ENCODE data around the gene RNF141.

DNA sequence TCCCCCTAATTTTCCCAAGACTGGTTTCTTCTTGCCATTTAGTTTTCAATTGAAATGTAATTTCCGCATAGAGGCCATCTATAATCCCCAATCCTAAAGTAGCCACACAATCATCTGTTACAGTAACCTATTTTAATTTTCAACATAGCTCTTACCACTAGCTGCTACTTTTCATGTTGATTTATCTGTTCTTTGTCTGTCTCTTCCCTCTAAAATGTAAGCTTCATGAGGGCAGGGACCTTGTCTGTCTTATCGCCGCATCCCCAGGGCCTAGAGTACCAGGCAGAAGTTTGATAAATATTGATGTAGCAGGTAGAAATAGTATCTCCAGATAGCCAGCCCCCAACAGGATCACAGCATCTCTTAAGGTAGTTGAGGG is 14.9 kb upstream of the NRIP3 start:
- RRBS, result no CpG with 5 or more reads among the region's 3 CpGs

DNA sequence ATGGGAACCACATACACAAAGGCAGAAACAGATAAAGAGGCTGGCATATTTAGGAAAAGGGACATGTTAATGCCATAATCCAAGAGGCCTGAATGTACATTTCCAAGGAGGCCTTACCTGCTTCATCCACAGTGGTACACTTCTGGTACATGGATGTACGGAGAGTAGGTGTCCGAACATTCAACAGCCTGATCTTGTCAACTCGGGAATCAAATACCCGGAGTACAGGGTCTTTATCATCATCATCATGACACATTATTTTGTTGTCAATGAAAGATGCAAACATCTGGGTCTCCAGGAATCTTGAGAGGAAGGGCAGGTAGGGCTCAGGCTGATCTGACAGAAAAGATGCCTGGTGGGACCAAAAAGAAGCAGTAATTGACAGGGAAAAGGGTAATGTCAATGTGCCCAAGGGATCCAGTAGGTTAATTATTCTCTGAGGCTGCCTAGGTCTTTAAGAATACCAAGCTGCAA is 86.7 kb upstream of the SCUBE2 start:
- RRBS, result no CpG with 5 or more reads among the region's 4 CpGs

DNA sequence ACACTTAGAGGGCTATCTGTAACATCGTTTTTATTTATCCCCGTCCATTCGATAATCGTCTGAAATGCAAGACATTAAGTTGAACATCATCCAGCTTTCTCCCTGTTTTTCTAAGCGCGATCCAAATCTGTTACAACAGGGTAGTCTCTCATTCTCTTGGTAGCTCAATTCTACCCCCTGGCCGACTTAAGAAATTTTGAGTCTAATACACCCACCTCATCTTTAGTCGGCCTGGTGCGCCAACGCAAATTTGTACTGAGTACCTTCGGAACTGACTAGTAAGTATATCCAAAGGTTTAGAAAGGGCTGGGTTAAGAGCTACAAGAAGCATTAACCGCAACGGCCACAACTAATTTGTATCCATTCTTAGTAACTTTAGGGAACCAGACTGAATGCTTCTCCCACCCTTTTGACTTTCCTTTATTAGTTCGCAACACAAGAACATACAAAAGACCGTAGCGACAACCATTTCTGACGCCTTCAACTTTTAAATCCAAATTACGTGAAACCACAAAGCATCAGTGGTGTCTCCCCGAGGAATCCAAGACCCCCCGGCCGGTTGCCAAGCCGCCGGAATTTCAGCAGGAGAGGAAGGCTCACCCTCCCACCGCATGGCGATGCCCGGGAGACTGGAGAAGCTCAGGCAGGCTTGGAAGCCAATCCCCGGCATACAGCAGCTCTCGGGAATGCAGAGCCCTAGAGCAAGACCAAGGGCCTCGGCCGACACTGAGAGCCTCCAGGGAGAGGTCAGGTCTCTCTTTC is 918 bp upstream of the ZNF143 start:
- RRBS, result 3% methylated on average over 5 of the region's 30 CpGs

- RRBS, result 1% methylated on average over 29 of the region's 67 CpGs
Measured at GRCh38 chr11:9572837-9573600, 451 bp upstream of the WEE1 start.

DNA sequence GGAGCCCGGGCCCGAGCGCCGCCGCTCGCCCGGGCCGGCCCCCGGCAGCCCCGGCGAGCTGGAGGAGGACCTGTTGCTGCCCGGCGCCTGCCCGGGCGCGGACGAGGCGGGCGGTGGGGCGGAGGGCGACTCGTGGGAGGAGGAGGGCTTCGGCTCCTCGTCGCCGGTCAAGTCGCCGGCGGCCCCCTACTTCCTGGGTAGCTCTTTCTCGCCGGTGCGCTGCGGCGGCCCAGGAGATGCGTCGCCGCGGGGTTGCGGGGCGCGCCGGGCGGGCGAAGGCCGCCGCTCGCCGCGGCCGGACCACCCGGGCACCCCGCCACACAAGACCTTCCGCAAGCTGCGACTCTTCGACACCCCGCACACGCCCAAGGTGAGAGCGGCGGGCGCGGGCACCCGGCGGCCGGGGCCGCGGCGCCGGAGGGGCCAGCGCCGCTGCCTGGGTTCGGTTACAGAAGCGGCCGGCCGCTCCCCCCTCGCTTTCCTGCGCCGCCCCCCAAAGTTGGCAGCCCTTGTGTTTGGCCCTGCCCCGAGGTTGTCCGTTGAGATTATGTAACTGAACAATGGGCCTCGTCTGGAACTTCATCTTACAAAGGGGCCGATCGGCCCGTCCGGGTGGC is 778 bp downstream of the WEE1 start:
- RRBS, result 2% methylated on average over 45 of the region's 84 CpGs

- RRBS, result no CpG with 5 or more reads among the region's 3 CpGs
Measured at GRCh38 chr11:9753889-9754537, 90.1 kb downstream of the SWAP70 start.

GRCh38 chr11:9755285-9756108 is 91.6 kb downstream of the SWAP70 start:
- RRBS, result no CpG with 5 or more reads among the region's 10 CpGs

DNA sequence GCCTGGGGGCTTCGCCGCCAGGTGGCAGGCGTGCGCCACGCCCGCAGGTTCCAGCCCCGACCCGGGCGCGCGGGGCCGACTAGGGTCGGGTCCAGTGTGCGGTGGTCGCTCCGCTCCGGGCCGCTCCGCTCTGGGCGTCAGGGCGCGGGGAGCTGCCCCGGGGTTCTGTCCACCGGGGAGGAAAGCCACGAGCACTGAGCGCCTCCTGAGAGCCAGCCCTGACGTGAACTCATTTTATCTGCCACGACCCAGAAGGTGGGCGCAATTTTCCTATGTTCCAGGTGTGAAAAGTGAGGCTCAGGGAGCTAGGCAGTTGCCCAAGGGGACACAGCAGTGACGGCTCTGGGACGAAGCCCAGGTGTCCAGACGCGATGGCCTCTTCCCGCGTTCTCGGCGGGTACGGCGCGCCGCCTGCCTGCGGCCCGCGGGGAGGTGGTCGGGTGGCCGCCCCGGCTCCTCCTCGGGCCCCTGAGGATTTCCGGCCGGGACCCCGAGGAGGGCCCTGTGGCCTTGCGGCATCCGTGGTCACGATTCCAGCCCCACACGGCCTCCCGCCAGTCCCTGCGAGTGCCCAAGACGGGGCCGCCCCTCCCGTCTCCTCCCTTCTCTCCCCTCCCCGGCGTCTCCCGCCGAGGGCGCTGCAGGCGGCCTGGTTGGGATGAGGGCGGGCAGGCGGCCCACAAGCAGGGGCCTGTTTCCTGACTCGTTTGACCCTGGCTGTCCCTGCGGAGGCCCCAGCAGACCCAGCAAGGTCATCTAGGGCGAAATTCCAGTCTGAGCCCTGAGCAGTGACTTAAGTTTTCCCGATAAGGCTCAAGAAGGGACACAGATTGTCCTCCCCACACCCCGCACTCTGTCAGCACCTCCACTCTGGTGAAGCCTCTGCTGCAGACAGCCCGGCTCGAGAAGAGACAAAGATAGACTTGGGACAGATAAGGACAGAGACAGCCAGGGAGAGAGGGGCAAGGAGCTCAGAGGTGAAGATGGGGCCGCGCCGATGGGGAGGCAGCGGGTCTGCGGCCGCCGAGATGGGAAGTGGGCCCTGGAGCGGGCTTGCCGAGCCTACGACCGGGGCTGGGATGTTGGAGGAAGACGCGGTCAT is 94.7 kb downstream of the SWAP70 start:
- RRBS, result 3% methylated on average over 16 of the region's 88 CpGs

- RRBS, result no CpG with 5 or more reads among the region's 3 CpGs
Measured at GRCh38 chr11:9849829-9850400, 186.0 kb downstream of the SWAP70 start.

GRCh38 chr11:10288754-10289429 is 5.1 kb downstream of the SBF2 start:
- RRBS, result no CpG with 5 or more reads among the region's 16 CpGs

DNA sequence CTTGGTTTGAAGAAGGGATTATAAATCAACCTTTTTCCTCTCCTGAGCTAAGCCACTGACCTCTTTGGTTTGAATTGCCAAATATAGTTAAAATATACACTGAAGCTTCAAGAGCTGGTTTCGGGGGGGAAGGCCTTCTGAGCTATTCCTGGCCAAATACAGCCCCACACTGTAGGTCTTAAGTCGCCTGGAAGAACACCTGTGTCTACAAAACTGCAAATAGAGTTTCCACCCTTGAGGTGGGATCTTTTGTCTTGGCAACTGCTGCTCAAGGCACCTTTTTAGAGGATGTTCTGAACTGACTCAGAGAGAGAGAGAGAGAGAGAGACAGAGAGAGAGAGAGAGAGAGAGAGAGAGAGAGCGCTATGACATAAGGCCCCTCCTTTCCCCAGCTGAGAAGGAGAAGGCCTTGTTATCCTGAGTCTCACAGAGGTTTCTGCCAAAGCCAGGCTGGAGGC is 5.5 kb downstream of the ADM start:
- RRBS, result no CpG with 5 or more reads among the region's 3 CpGs

GRCh38 chr11:10317268-10317947 is 12.5 kb downstream of the ADM start:
- RRBS, result no CpG with 5 or more reads among the region's 5 CpGs

- RRBS, result no CpG with 5 or more reads among the region's 26 CpGs
Measured at GRCh38 chr11:10386922-10388181, 67.7 kb upstream of the AMPD3 start.

DNA sequence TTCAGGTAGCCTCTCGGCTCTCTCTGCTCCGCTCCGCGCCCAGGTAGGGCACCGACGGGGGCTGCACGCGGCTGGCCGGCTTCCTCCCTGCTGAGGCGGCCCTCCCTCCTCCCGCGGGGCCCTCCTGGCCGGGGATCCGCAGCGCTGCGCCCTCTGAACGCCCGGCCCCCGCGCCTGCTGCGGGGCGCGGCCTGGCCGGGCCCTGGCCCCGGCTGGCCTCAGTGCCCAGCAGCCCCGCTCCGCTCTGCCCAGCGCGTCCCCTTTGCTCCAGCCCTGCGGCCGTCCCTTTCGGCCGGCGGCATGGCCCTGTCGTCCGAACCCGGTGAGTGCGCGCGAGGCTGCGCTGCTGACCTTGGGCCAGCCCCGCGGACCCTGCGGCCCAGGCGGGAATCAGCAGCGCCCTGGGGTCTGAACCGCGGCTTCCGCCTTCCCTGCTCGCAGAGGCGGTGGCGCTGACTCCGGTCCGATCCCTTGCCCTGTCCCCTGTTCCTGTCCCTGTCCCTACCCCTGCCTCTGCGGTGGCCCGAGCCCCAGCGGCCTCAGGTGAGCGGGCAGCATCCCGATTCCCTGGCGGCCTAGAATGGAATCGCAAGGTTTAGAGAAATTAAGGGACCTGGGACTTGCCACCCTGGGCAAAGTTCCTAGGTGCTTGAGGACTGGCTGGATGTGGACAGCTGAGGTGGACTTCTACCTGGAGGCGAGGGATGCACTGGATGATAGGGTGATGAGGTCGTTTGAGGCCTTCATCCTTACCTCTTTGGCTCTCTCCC is 4.2 kb upstream of the AMPD3 start:
- RRBS, result 8% methylated on average over 17 of the region's 63 CpGs

DNA sequence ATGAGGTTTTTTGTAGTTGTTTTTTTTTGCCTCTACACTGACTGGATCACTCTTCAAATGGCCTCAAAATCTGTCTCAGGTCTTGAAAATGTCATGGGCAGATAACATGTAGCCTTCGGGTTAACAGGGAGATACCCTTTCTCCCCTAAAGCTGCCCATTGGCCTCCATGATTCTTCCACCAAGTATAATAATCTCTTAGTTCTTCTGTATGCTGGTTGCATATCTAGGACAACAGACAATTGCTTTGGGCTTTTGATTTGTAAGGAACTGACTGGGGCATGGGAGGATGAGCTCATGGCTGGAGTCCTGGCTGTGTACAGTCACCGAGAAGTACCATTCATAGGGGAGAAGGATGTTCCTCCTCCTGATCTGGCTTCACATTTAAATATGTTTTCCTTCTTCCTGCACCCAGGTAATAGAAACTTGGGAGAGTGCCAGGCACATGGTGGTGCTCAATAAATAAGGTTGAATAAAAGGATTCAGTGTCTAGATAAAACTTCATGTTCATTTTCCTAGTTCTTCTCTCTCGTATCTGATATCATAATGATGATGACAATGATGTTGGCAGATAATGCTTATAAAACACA is 2.8 kb upstream of the AMPD3 start:
- RRBS, result no CpG with 5 or more reads among the region's 3 CpGs

- RRBS, result 4% methylated on average over 33 of the region's 83 CpGs
Measured at GRCh38 chr11:10540454-10541752, at the start of gene RNF141. Gene RNF141 (minus strand): TSS chr11:10541187.

- RRBS, result no CpG with 5 or more reads among the region's 2 CpGs
Measured at GRCh38 chr11:10566570-10567200, 1.8 kb downstream of the LYVE1 start.

DNA sequence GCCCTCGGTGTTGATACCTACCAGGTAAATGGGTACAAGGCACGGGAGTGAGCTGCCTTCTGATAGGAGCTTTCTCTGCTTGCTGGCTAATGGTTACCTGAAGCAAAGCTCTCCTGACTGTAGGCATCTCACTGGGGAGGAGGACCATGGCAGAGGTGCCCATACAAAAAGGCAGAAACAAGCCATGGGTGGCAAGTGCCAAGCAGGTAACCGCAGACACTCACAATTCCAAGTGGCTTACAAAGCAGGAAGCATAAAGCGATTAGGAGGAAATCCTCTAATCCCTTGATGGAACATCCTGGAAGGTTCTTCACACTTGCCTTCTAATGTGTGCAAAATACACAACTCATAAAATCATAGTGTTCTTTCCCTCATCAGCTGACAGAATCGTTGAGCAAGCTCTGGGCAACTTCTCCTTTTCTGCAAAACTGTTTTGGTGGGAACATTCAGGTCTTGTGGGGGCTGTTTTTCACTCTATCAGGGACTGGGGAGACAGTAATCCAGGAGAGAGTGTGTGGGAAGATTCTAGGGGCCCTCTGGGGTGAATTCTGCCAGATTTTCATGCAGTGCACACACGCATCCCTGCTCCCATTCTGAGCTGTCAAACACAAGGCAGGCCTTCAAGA is 53.4 kb downstream of the IRAG1 start:
- RRBS, result no CpG with 5 or more reads among the region's 6 CpGs

DNA sequence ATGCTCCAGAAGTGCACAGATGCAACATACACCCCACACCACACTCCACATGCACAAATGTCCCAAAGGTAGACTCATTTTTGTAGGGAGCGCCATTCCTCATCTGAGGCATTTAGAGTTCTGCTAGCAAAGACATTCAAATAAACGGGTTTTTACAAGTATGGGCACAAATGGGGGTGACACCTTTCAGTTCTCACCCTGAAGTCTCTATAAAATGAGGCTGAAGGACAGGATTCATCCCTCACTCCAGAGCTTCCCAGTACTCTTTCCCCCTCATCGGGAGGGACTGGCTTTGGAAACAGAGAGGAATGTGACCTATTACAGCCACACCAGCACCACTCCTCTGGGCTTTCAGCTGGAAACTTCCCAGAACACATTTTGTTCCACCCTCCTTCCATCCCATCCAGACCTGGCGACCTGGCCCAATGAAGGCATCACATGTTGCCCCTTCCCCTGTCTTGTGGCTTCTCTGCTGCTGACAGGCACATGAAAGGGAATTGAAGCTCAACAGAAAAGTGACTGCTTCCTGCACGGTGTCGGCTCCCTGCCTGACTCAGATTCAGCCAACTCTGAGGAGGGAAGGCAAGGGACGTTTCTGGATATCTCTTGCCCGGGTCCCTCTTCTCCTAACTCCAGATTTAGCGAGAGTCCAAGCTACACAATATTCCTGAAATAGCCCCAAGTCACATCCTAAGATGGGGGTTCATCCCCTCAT is 19.2 kb downstream of the IRAG1 start:
- RRBS, result no CpG with 5 or more reads among the region's 9 CpGs

- RRBS, result no CpG with 5 or more reads among the region's 7 CpGs
Measured at GRCh38 chr11:10690141-10690614, 3.4 kb downstream of the IRAG1 start.

Data from AG09309 (cell line).